Metastatic Liver Carcinoma in the Lung (tissue), 2 donors: ENCODE data around the genes ZNF599, KMT2B, IGFLR1 and NPHS1.

- PRO-cap, 2 experiments: no peak in any of the 2 experiments
Measured at GRCh38 chr19:34676576-34677150, 296 bp downstream of the SCGB2B2 start.

GRCh38 chr19:34772644-34773547 is at the start of gene ZNF599:
Gene ZNF599, minus strand, starts transcription at chr19:34773215.
- PRO-cap, 2 experiments: peak in 2 of 2 experiments; most common plus-strand start chr19:34773314 (in 1); most common minus-strand start chr19:34772957 (in 1)

DNA sequence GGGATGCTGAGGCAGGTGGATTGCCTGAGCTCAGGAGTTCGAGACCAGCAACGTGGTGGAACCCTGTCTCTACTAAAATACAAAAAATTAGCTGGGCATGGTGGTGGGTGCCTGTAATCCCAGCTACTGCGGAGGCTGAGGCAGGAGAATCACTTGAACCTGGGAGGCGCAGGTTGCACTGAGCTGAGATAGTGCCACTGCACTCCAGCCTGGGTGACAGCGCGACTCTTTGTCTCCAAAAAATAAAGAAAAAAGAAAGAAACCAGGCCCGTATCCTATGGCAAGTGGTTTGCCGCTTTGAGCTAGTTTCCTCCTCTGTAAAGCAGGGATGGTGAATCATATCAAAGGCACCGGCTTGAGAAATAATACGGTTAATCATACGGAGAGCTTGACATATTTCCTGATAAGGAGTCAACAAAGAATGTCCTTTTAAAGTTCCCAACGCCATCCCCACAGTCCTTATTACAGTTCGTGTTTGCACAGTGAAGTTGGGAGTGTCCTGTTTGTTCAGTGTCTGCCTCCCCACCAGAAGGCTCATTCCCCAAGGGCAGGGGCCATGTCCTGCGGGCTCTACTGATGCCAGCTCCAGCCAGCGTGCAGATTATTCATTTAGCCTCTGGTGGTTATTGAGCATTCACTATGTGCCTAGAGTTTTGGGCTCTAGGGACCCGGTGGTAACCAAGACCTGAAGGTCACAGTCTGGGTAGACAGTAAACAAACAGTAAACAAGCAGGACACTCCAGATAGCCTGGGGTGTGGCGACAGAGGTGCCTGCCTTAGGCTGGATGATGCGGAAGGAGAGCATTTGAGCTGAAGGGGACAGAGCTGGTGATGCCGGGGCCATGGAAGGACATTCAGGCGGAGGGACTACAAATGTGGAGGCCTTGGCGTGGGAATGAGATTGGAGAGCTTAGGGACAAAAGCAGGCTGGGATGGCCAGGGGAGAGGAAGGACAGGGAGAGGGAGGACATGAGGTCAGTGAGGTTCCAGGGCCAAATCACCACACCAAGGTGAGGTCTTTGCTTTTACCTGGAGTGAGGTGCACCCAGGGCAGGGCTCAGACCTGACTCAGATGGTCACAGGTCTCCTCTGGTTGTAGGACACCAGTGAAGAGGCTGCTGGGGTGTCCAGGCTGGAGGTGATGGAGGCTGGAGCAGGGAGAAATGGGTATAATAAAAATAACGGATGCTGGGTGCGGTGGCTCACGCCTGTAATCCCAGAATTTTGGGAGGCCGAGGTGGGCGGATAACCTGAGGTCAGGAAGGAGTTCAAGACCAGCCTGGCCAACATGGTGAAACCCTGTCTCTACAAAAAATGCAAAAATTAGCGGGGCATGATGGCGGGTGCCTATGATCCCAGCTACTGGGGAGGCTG is 6.5 kb downstream of the GRAMD1A start:
- PRO-cap, 2 experiments: peak in 2 of 2 experiments; most common plus-strand start position 460 of the sequence (in 1); most common minus-strand start position 291 of the sequence (in 1)

DNA sequence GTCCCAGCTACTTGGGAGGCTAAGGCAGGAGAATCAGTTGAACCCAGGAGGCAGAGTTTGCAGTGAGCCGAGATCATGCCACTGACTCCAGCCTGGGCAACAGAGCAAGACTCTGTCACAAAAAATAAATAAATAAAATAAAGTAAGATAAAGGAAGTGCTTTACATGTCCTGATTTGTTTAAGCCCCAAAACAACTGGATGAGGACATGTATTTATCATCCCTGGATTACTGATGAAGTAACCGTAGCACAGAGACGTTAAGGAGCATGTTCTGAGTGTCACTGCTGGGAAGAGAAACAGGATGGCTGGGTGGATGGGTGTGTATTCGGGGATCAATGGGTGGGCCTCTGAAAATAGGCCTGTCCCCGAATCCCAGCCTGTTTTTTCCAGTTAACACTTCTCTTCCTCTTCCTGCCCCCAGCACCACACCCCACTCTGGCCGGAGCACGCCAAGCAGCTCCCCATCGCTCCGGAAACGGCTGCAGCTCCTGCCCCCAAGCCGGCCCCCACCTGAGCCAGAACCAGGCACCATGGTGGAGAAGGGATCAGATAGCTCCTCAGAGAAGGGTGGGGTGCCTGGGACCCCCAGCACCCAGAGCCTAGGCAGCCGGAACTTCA is 8.7 kb downstream of the GRAMD1A start:
- PRO-cap, 2 experiments: no peak in any of the 2 experiments

- PRO-cap, 2 experiments: no peak in any of the 2 experiments
Measured at GRCh38 chr19:35118211-35119113, 2.8 kb downstream of the FXYD3 start.

- PRO-cap, 2 experiments: peak in 2 of 2 experiments; most common minus-strand start chr19:35138655 (in 2)
Measured at GRCh38 chr19:35138419-35138724, 252 bp upstream of the FXYD1 start.

GRCh38 chr19:35141684-35142262 is 1.3 kb upstream of the FXYD7 start:
- PRO-cap, 2 experiments: no peak in any of the 2 experiments

GRCh38 chr19:35155033-35155396 is 480 bp downstream of the FXYD5 start:
- PRO-cap, 2 experiments: peak in 2 of 2 experiments; most common plus-strand start chr19:35155214 (in 2); most common minus-strand start chr19:35155091 (in 2)

- PRO-cap, 2 experiments: peak in 2 of 2 experiments; most common plus-strand start chr19:35269687 (in 2); most common minus-strand start chr19:35269498 (in 1)
Measured at GRCh38 chr19:35269189-35270217, 741 bp downstream of the USF2 start.

GRCh38 chr19:35346501-35347058 is 1.1 kb upstream of the FFAR1 start:
- PRO-cap, 2 experiments: no peak in any of the 2 experiments

GRCh38 chr19:35432984-35433456 is 15.0 kb upstream of the FFAR2 start:
- PRO-cap, 2 experiments: no peak in any of the 2 experiments

DNA sequence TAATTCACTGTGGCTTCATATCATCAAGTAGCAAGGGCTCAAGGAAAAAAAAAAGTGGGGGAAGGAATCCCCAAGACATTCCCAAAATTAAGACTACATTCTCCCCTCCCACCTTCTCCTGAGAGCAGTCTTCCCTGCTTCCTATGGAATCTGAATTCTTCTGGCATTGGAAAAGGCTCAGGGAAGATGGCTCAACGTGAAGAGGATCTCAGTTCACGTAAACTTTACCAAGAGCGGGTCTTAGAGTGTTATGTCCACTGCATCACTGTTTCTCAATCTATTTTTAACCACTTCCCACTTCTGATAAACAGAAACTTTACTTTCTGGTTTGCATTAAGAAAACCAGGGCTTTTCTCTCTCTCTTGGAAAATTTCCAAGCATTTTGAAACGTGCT is 11.8 kb upstream of the FFAR2 start:
- PRO-cap, 2 experiments: no peak in any of the 2 experiments

- PRO-cap, 2 experiments: no peak in any of the 2 experiments
Measured at GRCh38 chr19:35715795-35716408, 1.9 kb upstream of the KMT2B start.

- PRO-cap, 2 experiments: peak in 2 of 2 experiments; most common plus-strand start chr19:35718008 (in 2); most common minus-strand start chr19:35717510 (in 1)
Measured at GRCh38 chr19:35717377-35718166, at the start of gene KMT2B. Gene KMT2B, plus strand, starts transcription at chr19:35718003.

GRCh38 chr19:35724428-35724698 is 6.6 kb downstream of the KMT2B start:
- PRO-cap, 2 experiments: no peak in any of the 2 experiments

DNA sequence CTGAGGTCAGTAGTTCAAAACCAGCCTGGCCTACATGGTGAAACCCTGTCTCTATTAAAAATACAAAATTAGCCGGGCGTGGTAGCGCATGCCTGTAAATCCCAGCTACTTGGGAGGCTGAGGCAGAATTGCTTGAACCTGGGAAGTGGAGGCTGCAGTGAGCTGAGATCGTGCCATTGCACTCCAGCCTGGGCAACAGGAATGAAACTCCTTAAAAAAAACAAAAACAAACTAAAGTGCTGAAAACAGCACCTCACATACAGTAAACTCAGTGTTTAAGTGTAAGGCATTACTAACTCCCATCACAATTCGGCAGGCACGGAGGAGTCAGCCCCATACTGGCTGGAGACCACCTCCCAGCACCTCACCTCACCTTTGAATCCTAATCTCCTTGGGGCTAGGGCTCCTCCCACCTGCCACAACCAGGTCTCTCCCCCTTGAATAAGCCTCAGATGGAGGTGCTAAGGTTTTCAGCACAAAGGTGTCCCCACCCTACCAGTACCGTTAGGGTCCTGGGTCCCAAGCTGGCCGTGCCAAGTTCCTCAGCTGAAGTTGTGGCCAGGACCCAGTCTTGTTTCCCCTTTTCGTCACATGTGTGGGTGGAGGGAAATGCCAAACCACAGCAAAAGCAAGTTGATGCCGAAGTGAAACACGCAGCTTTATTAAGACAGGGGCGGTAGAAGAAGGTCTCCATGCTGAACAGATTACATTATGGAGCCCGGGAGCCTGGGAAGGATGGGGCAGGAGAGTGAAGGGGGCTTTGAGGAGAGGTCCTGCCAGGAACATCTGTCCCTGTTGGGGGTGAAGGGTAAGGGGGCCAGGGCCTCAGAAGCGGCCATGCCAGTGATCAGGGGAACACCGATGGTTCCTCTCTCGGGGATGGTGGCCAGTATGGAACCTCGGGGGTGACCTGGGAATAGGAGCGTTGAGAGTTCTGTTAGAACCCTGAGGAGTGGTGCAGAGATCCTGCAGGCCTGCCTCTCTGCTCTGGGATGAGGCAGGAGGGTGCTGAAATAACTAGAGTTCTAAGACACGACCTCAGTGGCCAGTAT is at the start of gene IGFLR1:
Gene IGFLR1, minus strand, starts transcription at position 559 of the 1,052 bp plus-strand sequence.
- PRO-cap, 2 experiments: peak in 2 of 2 experiments; most common plus-strand start position 656 of the sequence (in 1); most common minus-strand start position 544 of the sequence (in 1)

- PRO-cap, 2 experiments: no peak in any of the 2 experiments
Measured at GRCh38 chr19:35754925-35755929, 1.6 kb downstream of the HSPB6 start.

DNA sequence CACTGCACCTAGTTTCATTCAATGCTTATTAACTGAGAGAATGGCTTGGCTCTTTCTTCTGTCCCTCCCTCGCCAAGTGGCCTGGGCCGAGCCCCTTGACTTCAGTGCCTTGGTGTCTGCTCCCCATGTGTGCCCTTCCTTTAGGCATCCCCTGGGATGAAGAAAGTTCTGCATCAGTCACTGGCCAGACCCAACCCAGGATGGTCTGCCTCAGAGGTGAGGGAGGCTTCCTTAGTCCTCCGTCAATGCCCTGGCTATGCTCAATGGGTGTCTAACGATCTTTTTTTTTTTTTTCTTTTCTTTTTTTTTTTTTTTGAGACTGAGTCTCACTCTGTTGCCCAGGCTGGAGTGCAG is 13.7 kb downstream of the PRODH2 start:
- PRO-cap, 2 experiments: no peak in any of the 2 experiments

GRCh38 chr19:35843662-35844252 is 8.5 kb downstream of the NPHS1 start:
- PRO-cap, 2 experiments: no peak in any of the 2 experiments

- PRO-cap, 2 experiments: no peak in any of the 2 experiments
Measured at GRCh38 chr19:35852217-35852912, at the start of gene NPHS1. Gene NPHS1, minus strand, starts transcription at chr19:35852504.